Diencephalon (tissue), 2 donors: Measurements from ENCODE around the genes AFP and SCARB2.

GRCh38 chr4:72226424-72226903 lies 194.7 kb downstream of the NPFFR2 start:
- RAMPAGE, long total RNA, result no peak

- RAMPAGE, long total RNA, result no peak
These were observed 72.1 kb downstream of the ANKRD17 start for GRCh38 chr4:73186636-73186854.

GRCh38 chr4:73258999-73260048 lies 726 bp upstream of the ANKRD17 start:
- RAMPAGE, long total RNA, result no peak

GRCh38 chr4:73413243-73413742 lies 9.2 kb downstream of the ALB start:
- RAMPAGE, long total RNA, result no peak

DNA sequence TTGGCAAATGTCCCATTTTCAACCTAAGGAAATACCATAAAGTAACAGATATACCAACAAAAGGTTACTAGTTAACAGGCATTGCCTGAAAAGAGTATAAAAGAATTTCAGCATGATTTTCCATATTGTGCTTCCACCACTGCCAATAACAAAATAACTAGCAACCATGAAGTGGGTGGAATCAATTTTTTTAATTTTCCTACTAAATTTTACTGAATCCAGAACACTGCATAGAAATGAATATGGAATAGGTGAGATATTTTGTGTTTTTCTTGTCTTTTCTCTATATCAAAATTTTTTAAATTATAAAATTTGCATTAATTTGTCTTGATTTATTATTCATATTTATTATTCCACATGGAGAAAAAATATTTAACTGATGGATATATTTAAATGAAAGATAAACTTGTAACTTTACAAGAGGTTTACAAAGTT lies at the start of gene AFP:
AFP (plus strand) TSS at position 125 of the 435 bp plus-strand sequence.
- RAMPAGE, long total RNA, result no peak

DNA sequence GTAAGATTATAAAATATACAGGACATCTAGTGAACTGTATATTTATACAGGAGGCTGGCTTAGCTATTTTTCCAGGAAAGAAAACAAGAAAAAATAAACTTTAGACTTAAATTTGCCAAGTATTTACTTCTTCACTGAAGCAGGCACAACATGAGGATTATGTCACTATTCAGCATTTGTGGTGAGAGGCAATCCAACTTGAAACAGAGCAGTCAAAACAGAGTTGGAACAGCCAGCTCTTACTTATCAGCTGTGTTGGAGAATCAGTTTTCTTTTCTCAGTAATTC lies 6.7 kb downstream of the PF4V1 start:
- RAMPAGE, long total RNA, result no peak

- RAMPAGE, long total RNA, result no peak
These were observed 3.7 kb downstream of the CXCL1 start for GRCh38 chr4:73872752-73873362.

- RAMPAGE, long total RNA, result no peak
These were observed 6.6 kb upstream of the CXCL2 start for GRCh38 chr4:74105431-74106172.

GRCh38 chr4:74109464-74109893 lies 10.5 kb upstream of the CXCL2 start:
- RAMPAGE, long total RNA, result no peak

- RAMPAGE, long total RNA, result no peak
These were observed 21.9 kb downstream of the EPGN start for GRCh38 chr4:74330132-74330688.

- RAMPAGE, long total RNA, result no peak
These were observed 9.7 kb downstream of the EREG start for GRCh38 chr4:74374562-74375101.

DNA sequence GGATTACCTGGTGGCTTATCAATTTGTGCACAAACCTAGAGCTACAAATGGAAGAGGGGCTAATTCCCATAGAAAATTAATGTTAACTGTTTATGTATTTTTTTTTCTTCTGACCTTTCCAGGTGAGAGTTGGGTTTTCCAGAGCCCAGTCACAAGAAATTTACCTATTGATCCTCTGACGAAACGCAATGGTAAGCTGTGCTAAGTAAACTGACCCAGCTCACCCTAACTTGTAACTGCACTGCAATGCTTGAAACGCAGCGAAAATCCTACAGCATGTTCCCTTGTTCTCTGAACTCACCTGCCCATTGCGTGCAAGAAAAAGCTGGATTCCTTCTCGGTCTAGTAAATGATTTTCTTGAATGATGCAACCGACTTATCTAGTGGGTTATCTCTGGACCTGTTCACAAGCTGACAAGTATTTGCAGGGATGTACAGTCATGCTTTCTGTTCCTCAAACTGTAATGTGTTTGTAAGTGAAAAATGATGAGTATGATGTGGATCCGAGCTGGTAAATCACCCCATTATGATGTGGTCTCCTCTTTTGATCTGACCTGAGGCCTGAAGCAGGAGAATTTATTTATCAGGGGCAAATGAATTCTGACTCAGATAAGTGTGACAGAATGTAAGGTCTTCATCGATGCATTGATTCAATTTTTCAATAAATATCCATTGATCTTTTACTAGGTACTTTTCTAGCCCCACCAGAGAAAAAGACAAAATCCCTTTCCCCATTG lies 140.1 kb downstream of the BTC start:
- RAMPAGE, long total RNA, result no peak

GRCh38 chr4:75046393-75047149 lies 113.7 kb downstream of the PARM1 start:
- RAMPAGE, long total RNA, result no peak

DNA sequence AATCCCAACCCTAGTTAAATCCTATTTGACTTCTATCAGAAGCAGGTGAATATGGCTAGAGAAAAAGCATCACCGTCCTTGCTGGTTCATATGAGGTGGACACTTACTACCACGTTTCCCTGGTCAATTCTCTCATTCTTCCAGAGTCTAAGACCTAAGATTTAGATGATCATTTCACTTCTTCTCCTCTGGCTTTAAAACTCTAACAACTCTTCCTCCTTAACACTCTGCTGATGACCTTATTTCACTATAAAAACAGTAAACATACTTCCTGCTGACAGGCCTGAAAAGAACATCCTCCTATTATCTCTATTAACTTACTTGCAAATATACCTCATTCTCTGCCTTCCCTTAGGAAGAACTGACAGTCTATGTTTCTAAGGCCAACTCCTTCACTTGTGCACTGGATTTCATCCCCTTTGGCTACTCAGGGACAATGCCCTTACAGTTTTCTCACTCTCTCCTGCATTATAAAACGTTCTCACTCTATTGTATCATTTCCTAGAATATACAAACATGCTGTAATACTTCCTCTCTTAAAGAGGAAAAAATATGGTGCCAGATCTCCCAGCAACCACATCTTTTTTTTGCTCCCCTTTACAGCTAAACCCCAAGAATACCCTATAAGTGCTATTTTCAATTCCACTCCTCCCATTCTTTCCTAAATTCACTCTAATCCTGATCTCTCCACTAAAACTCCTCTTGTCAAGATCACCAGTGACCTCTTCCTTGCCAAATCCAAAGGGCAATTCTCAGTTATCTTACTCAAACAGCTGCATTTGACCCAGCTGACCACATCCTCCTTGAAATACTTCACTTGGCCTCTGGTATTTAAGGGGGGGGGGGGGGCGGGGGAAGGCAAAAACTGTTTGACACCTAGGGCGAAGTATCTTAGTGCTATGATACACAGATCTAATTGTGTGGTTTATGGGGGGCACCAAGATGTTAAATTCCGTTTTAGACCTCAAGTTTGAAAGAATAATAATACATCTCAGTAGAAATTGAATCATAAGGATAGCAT lies 1.8 kb downstream of the RCHY1 start:
- RAMPAGE, long total RNA, result no peak

GRCh38 chr4:75710123-75710534 lies 14.2 kb upstream of the USO1 start:
- RAMPAGE, long total RNA, result no peak

DNA sequence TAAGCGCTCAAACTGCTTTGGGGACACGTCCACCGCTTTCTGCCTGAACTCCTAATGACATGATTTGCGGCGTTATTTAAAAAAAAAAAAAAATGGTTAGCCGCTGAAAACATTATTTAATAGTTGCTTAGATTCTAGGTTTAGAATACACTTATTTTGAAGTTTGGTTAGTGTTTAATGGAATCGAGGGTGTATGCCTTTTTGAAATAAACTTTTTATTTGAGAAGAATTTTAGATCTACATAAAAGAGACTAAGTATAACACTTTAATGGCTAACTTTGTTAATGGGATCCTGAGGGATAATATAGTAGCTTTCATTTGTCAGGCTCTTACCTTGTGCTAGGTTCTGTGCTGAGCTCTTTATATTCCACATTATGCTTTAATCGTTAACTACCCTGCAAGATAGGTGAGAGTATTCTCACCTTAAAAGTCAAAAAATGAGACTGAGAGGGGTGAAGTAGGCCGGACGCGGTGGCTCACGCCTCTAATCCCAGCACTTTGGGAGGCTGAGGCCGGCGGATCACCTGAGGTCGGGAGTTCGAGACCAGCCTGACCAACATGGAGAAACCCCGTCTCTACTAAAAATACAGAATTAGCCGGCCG lies 1.3 kb downstream of the USO1 start:
- RAMPAGE, long total RNA, result no peak

- RAMPAGE, long total RNA, result no peak
These were observed 54.1 kb downstream of the PPEF2 start for GRCh38 chr4:75848054-75848590.

GRCh38 chr4:75989878-75990484 lies 764 bp downstream of the SDAD1 start:
- RAMPAGE, long total RNA, result no peak

- RAMPAGE, long total RNA, result no peak
These were observed 5.4 kb downstream of the SCARB2 start for GRCh38 chr4:76208139-76208785.

DNA sequence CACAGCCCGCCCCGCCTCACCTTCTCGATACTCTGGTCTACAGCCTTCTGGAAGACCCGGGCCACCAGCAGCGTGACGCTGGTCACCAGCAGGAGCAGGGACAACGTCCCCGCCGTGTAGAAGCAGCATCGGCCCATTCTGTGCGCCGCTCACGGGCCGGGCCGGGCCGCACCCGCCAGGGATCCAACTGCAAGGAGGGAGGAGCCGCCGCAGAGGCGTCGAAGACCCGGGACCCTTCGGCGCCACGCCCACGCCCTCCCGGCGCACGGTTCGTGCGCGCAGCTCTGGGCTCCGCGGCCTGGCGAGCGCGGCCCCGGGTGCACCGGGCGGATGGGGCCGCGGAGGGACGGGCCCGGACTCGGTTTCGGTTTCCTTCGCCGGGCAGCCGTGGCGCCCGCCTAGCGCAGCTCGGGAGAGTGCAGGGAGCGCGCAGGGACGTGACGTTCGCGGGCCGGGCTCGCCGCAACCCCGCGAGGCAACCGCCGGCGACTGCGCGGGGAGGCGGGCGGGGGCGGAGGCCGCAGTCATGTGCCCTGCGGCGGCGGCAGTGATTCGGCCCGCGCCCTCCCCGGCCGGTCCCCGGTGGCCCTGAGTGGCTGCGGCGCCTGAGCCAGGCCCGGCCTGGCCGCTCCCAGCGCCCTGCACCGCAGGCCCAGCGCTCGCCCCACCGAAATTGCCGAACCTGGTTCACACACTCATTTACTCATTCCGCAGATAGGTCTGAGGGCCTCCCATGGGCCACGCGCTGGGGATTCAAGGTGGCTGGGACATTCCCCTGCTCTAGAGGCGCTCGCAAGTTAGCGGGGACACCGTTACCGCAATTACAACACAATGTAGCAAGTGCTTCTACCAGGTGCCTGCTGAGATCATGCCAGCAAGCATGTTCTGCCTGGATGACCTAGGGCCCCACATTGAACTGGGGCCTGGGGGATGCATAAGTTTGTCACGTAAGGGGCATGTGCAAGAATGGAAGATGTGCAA lies at the start of gene SCARB2:
SCARB2 (minus strand) TSS at position 418 of the 981 bp plus-strand sequence.
- RAMPAGE, long total RNA, result no peak